Cardiac atrium fibroblast (primary cell): Measurements from ENCODE around the gene DLG1.

- RAMPAGE, long total RNA = no peak
Measured at GRCh38 chr3:197023083-197024274, 6.1 kb downstream of the MELTF start.

- RAMPAGE, long total RNA = no peak
Measured at GRCh38 chr3:197054269-197054967, 24.8 kb upstream of the MELTF start.

DNA sequence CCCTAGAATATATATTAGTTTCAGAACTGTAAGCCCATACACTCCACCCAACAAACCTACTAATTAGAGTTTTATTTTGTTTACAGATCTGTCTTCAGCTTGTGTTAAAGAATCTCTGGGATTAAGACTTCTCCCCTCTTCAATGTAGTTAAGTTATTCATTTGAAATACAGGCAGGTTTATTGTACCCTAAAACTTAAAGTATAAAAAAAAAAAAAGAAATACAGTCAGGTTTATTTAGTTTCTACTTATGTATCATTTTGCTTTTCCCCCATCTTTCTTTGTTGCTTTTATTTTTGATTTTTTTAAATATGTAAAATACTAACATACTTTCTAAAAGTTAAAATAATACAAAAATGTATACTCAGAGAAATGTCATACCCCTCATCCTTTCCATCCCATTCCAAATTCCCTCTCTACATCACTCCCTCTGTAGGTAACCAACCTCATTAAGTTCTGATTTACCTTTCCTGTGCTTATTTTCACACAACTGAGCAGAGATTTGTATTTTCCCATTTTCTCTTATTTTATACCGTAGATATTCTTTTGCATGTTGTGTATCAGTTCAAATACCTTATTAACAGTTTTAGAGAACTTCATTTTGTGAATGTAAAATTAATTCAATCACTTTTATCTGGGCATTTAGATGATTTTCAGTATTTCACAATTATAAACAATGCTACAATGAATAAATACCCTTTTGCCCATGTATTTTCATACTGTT is 33.5 kb upstream of the MELTF start:
- RAMPAGE, long total RNA = no peak

DNA sequence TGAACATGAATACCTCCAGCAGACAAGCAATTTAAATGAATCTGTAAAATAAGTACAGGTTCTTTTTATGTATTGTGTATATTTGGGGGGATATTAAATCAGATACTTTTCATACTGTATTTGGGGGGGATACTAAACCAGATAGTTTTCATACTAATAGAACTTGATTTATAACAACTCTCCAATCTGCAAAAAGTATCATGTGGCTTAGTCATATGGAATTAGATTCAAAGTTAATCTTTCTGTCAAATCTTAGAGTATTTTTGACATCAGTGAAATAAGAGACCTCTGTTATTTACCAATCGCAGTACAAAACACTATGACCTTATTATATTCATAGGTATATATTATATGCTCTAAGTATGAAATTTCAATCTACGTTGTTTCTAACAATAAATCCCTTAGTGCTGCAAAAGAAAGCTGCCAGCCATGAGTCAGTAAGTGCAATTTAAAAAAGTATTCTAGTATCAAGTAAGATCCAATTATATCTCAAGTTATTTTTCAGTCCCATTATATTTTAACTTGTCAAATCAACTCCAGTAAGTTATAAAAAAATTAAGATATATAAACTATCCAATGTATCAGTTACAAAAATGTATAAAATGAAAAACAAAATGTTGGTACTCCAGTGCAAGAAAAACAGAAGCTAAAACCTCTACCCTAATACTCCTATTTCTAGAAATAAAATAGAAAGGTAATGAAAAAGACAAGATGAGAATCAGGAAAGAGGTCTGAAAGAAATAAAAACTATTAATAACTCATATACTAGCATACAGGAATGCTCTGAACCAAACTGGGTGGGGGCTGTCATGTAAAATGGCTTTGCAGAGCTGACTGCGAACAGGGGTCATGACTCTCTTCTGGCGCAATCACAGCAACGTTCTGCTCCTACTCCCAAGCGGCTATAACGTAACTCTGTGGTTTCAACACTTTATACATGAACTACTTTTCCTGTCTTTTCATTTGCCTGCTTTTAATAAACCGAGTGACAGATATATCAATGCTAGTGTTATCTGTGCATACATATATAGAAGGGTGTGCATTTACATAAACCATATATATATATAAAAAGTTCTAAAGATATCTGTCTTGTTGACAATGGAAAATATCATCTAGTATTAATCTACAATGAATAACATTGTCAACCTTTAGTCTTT is 117.0 kb downstream of the DLG1 start:
- RAMPAGE, long total RNA = no peak

- RAMPAGE, long total RNA = start-site peak on the minus strand at chr3:197298600-197298637, 39 and 16 reads in 2 replicates
Measured at GRCh38 chr3:197298391-197298908, at the start of gene DLG1. TSS of gene DLG1 (minus strand) at chr3:197298612.

GRCh38 chr3:197540800-197541461 is 14.8 kb downstream of the BDH1 start:
- RAMPAGE, long total RNA = no peak

GRCh38 chr3:197854784-197855508 is 63.9 kb downstream of the LRCH3 start:
- RAMPAGE, long total RNA = no peak

DNA sequence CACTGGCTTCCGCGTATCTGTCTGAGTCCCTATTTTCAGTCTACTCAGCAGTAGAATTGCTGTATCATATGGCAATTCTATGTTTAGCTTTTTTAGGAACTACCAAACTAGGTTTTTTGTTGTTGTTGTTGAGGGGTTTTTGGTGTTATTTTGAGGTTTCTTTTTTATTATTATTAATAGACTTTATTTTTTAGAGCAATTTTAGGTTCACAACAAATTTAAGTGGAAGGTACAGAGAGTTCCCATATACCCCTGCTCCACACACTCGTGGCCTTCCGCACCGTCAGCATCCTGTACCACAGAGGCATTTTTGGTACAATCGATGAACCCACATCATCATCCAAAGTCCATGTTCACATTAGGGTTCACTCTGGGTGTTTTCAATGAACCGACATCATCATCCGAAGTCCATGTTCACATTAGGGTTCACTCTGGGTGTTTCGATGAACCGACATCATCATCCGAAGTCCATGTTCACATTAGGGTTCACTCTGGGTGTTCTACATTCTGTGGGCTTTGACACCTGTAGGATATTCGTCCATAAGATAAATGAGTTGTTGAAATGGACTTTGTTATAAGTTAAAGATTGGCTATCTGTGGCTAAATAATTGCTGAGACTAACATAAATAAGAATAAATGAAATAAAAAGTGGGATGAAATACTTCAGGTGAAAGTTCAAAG is 67.9 kb downstream of the LMLN start:
- RAMPAGE, long total RNA = no peak